ENCODE measurements around a stretch of chr11.

DNA sequence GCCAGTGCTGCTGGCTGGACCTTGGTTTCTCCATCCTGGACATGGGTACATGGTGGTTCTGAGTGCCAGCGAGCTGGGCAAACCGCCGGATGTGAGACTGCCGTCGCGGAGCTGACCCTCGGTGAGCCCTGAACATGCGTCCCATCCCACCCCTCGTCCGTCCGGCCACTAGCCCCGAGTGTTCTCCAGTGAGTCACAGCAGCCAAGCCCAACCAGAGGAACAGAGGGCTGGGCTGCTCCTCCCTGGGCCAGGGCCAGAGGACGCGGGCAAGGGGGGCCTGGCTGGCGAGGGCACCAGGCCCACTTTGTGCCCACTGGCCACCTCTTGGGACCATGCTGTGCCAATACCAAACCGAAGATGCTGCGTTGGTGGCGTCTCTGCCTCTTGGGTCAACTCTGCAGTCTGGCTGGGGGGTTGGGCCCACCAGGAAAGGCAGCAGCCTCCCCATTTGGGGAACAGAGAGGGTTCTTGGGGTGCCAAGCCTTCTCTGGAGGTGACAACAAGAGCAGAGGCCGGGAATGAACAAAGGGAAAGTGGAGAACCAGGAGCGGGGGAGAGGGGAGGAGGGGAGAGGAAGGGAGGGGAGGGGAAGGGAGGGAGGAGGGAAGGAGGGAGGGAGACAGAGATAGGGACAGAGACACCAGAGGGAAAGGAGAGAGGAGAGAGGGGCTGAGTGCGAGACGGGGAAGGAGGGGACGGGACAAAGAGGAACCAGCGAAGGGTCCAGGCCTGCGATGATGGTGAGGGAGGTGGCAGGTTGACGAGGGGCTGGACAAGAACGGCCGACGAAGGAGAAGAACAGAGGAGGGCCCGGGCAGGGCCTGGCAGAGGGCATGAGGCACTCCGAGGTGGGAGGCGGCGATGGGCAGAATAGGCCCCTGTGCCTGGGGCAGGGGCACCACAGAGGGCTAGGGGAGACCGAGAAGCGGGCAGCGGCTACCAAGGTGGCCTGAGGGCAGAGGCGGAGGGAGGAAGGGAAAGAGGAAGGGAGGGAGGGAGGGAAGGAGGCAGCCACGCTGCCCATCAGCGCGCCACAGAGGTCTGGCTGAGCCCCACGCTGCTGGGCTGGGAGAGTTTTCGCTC is 11.0 kb downstream of the LSP1 start:
- PRO-cap = bidirectional peak, plus-strand start at position 270 of the sequence, minus-strand start at position 170 of the sequence
- RAMPAGE, long total RNA, 2 experiments = start-site peak on the plus strand in 1 of 2 experiments, centred at position 661 of the sequence, 19 reads per replicate

DNA sequence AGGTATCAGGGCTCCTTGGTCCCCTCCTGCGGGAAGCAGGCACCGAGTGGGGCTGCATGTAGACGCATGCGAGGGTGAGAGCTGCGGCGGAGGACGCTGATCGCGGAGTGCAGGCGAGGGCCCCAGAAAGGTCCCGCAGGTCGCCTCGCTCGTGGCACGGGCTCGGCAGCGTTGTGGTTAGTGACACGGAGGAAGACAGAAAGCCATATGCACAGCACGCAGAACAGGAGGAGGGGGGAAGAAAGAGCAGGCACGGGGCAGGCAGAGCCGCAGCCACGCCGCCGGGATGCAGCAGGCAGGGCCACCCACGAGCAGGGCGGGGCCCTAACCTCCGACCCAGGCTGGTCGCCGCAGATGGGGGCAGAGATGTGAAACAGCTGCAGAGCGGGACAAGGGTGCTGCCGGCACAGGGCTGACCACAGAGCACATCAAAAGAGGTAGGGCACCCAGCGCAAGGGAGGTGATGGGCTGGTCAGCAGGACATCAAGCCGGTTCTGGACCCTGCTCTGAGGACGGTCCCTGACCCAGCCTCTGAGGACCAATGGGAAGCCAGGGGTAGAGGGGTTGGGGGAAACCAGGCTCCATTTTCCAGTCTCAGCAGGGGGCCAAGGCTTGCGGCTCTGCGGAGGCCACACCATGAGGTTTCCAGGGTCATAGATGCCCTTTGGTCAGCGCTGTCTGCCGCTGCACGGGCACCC is 18.2 kb downstream of the LSP1 start:
- PRO-cap = no peak
- RAMPAGE, long total RNA, 2 experiments = start-site peak on the plus strand in 2 of 2 experiments, centred at positions 375 to 381 of the sequence, 19 to 37 reads per replicate

DNA sequence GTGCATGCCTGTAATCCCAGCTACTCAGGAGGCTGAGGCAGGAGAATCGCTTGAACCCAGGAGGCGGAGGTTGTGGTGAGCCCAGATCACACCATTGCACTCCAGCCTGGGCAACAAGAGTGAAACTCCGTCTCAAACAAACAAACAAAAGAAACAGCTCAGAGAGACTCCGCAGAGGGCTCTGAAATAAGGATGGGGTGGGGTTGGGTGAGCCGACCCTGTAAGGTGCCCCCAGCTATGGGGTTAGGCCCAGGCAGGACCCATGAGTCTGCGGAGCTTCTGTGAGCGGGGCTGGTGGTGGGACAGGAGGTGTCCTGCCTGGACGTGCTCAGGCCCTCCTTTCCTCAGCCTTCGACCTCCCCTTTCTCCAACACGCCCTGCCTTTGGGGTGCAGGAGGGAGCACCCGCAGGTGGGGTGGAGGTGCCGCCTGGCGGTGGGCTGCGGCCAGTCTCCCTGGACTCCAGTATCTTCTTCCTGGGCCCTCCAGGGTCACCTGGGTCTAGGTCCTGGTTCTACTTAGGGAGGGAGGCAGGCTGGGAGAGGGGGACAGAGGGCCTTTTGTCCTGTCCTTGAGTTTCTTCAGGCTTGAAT is 12.4 kb downstream of the PRR33 start:
- PRO-cap = no peak
- RAMPAGE, long total RNA, 2 experiments = no peak in any of the 2 experiments

DNA sequence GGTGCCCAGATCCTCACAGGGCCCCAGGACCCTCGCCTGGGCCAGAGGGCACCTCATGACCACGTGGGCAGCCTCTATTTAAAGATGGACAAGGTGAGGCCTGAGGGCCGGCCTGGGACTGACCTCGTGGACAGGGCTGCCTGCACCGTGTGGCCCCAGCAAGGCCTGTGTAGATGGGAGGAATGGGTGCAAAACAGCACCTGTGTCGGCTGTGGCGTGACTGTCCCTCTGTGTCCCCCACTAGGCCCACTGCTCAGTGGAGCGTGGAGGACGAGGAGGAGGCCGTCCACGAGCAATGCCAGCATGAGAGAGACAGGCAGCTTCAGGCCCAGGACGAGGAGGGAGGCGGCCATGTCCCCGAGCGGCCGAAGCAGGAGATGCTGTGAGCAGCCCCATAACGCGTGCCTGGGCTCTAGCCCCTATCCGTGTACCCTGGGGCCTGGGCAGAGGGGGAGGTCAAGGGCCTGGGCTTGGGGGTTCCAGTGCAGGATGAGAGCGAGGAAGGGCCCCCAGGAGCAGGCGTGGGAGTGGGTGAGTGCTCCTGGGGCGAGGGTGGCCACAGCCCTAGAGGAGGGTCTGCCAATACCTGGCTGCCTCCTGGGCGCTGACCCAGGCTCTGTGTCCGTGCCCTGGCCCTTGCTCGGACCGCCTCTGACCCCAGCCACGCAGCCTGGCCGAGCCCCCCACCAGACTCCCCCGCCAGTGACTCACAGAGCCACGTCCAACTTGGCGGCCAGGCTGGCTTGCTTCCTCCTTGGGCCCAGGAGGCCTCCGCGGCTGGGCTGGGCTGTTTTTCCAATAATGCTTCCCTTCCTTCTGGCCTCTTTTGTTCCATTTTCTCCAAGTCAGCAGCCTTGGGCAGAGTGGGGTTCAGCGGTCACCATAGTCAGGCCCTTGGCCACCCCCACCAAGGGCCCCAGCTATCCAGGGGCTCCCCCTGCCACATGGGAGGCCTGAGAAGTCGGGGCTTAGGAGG is 11.6 kb downstream of the PRR33 start:
- PRO-cap = no peak
- RAMPAGE, long total RNA, 2 experiments = no peak in any of the 2 experiments

DNA sequence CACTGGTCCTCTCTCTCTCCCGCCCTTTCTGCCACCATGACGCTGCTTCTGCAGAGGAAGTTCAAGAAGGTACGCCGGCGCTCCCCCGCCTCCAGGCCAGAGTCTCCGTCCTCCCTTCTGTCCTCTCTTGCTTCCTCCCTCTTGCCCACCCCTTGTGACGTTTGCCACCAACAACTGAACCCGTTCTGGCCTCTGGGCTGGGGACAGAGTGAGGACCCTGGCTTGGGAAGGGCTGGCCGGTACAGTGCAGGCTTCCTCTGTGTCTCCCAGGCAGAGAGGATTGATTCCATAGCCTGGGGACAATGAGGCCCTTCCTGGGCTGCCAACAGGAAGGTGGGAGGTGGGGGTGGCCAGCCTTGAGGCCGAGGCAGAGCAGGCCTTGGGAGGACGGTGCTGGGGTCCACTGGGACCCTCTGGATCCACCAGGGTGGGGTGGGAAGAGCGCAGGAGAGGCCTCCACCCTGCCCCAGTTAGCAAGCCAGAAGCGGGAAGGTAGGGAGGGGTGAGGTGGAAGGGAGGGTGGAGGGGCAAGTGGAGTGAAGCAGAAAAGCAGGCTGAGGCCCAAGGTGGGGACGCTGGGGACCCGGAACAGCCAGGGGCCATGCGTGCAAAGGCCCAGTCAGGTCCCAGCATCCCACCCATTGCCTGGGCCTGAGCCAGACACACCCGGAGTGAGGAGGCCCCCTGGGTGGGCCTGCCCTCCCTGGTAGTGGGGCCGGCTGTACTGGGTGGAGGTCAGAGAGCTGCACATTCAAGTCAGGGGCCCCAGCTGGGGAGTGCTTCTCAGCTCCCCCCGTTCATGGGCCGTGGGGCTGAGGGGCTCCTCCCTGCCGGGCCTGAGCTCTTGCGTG is 7.4 kb downstream of the TNNT3 start:
- PRO-cap = no peak
- RAMPAGE, long total RNA, 2 experiments = no peak in any of the 2 experiments

DNA sequence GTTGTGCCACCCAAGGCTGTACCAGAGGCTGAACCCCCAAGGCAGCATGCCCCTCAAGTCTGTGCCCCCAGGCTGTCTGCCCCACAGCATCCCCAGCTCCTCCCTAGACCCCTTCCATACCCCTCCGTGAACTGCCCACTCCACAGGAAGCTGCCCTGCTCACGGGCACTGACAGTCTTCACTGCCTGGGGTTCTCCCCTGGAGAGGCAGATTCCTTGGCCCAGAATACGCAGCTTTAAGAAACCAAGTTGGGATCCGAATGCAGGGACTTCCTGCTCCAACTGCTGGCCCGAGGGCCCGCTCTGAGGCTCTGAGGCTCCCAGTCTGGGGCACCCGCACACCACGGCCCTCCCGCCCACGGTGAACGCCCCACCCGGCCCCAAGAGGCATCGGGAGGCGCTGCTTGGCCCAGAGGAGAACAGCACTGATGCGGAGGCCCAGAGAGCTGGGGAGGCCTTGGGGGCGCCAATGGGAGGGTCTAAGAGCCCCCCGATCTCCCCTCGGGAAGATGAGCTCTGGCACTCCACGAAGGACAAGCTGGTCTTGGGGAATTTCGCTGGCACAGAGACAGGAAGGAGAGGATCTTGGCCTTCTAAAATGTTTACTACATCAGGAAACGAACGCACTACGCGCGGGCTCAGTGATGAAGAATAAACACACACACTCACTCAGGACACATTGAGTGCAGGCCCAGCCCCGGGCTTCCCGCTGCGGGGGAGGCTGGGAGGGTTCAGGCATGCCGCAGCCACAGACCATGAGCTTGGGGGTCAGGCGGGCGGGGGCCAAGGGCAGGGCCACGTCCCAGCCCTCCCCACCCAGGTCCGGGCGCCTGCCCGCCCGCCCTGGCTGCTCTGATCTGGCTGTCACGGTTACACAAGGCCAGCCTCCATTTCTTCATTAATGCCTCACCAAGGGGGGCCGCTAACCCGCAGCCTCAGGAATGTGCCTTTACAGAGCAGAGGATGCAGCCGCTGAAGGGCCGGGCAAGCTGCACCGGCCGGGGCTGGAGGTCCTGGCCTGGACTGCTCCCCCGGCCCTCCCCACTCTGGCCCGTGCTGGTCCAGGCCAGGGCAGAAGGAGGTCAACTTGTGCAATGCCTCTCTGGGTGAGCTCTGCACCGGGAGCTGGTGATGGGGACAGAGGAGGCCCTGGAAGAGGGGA is 42.0 kb downstream of the IGF2 start:
- PRO-cap = no peak
- RAMPAGE, long total RNA, 2 experiments = no peak in any of the 2 experiments

DNA sequence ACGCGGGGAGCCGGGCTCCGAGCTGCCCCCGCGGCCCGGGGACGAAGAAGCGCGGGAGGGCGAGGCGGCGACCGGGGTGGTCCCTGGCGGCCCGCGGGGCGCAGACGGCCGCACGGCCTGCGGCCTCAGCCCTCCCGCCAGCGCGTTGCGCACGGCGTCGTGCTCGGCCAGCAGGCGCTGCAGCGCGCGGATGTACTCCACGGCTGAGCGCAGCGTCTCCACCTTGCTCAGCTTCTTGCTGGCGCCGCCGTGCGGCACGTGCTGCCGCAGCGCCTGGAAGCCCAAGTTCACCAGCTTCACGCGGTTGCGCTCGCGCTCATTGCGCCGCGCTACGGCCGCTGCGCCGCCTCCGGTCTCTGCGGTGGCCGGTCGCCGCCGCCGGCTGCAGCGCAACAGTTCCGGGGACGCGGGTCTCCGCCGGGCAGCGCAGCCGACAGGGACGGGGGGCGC is 516 bp downstream of the ASCL2 start:
- PRO-cap = no peak
- RAMPAGE, long total RNA, 2 experiments = no peak in any of the 2 experiments

- PRO-cap = no peak
- RAMPAGE, long total RNA, 2 experiments = no peak in any of the 2 experiments
Measured at GRCh38 chr11:2383691-2384343, 6.7 kb downstream of the CD81 start.

- PRO-cap = no peak
- RAMPAGE, long total RNA, 2 experiments = no peak in any of the 2 experiments
Measured at GRCh38 chr11:2393190-2393983, 7.2 kb upstream of the TSSC4 start.

DNA sequence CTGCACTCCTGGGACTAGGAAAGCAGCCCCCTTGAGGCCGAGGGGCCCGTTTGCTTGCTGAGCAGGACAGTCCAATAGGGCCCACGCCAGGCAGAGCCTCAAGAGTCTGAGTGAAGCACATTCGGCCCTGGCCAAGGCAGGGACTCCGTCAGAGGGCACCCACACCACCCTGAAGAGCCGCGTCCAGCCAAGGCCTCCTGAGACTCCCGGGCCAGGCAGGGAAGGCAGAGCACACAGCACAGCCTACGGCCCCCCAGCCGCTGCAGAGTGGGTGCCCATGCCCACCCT is 4.6 kb downstream of the TSSC4 start:
- PRO-cap = no peak
- RAMPAGE, long total RNA, 2 experiments = no peak in any of the 2 experiments

DNA sequence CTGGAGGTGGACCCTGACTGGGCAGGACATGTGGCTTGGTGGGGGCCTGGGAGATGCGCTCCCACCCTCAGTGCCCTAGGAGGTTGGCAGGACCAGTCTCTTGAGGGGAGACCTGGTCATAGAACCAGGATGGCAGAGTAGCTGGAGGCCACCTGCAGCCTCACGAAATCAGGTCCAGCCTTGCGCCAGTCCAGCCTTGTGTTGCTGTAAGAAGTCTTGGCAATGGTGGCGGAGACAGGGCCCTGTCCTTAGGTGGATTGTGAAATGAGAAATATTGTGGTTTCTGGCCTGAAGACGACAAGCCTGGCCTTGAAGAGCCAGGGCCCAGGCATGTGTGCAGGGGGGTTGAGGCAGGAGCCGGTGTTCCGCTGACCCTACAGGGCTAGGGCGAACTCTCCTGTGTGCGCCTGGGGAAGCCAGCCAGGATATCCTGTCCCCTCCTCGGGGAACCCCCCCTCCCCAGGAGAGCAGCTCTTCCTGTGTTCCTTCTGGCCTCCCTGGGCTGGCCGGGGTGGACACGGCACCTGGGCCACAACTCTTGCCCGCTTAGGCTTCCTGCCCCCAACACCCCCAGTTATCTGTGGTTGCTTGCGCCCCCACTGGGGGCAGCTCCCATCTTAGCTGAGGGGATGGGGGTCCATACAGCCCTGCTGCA is 2.8 kb downstream of the KCNQ1 start:
- PRO-cap = no peak
- RAMPAGE, long total RNA, 2 experiments = no peak in any of the 2 experiments

GRCh38 chr11:2465223-2465614 is 20.4 kb downstream of the KCNQ1 start:
- PRO-cap = no peak
- RAMPAGE, long total RNA, 2 experiments = no peak in any of the 2 experiments

DNA sequence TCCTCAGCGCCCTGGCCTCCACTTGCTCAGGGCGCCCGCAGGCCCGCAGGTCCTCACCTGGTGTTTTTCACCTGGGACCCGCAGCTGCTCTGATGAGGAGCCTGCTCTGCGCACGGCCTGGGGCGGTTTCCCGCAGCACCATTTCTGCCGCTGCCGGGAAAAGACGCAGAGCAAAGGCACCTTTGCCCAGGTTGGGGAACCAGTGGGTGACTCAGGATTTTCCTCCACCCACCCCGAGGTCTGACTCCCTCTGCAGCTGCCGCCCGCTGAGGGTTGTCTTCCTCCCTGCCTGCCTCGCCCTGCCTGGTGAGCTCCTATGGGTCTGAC is 89.4 kb downstream of the KCNQ1 start:
- PRO-cap = no peak
- RAMPAGE, long total RNA, 2 experiments = no peak in any of the 2 experiments

- PRO-cap = no peak
- RAMPAGE, long total RNA, 2 experiments = no peak in any of the 2 experiments
Measured at GRCh38 chr11:2729937-2730354, 155.6 kb downstream of the CDKN1C start.

- PRO-cap = no peak
- RAMPAGE, long total RNA, 2 experiments = no peak in any of the 2 experiments
Measured at GRCh38 chr11:2737704-2738364, 147.7 kb downstream of the CDKN1C start.

GRCh38 chr11:2741798-2742201 is 143.8 kb downstream of the CDKN1C start:
- PRO-cap = no peak
- RAMPAGE, long total RNA, 2 experiments = no peak in any of the 2 experiments

DNA sequence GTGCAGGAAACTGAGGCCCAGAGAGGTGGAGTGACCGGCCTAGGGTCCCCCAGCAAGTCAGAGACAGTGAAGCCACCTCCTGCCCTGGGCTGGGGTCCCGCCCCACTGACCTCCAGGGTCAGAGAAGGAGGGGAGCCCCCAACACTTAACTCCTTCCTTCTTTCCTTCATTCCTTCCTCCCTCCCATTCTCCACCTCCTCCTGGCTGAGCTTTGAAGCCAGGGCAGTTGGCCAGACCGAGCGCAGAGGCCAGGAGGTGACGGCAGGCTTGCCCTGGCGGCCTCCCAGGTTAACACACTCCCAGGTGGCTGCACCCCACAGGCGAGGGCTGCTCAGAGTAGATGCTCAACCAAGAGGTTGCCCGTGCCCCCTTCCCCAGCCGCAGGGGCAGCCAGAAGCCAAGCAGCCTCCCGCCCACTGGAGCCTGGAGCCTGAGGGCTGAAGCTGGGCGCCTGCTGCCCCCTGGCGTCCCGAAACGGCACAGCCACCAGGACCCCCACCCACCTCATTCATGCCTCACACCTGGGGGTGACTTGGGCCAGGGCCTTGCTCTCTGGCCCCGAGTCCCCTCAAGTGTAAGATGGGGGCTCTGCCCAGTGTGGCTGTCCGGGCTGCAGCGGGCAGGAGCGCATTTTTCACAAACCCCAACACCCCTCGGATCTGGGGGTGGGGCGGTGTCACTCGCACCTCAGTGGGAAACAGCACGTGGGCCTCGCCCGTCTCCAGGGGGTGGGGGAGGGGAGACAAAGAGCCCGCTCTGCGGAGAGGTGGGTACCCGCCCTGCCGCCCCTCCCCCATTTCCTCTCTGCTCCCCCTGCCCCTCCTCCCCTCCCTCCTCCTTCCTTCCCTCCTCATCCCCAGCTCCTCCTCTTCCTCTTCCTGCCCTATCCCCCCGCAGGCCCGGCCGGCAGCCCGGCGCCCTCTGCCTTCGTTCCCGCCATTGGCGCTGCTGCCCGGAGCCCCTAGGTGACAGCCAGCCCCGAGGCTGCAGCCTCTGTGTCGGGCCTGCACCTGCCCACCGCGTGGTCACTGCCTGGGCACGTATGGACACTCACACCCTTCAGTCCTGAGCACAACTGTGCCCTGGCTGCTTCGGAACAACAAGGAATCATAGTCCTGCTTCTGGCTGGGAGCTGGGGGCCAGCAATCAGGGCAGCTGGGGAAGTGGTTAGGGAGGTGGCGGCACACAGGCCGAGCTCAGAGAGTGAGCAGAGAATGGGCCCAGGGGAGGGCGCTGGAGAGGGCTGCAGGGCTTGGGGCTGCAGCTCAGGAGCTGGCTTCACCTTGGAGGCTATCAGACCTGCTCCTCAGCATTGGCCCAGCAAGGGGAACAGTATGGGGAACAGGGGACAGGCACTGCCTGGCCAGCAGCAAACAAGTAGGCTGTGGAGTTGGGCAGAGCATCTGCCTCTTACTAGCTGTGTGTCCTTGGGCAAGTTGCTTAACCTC is 6.7 kb upstream of the CDKN1C start:
- PRO-cap = no peak
- RAMPAGE, long total RNA, 2 experiments = no peak in any of the 2 experiments

- PRO-cap = bidirectional peak, plus-strand start at chr11:2929761, minus-strand start at chr11:2929714
- RAMPAGE, long total RNA, 2 experiments = no peak in any of the 2 experiments
Measured at GRCh38 chr11:2929461-2930029, 325 bp upstream of the PHLDA2 start.

DNA sequence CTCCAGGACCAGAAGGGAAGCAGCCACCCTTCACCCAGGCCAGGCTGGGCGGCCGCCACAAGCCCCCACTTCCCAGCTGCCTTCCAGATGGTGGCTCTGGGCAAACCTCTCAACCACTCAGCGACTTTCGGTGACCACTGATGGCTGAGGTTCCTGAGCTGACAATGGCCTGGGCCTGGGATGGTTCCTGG is 13.6 kb upstream of the PHLDA2 start:
- PRO-cap = no peak
- RAMPAGE, long total RNA, 2 experiments = no peak in any of the 2 experiments

DNA sequence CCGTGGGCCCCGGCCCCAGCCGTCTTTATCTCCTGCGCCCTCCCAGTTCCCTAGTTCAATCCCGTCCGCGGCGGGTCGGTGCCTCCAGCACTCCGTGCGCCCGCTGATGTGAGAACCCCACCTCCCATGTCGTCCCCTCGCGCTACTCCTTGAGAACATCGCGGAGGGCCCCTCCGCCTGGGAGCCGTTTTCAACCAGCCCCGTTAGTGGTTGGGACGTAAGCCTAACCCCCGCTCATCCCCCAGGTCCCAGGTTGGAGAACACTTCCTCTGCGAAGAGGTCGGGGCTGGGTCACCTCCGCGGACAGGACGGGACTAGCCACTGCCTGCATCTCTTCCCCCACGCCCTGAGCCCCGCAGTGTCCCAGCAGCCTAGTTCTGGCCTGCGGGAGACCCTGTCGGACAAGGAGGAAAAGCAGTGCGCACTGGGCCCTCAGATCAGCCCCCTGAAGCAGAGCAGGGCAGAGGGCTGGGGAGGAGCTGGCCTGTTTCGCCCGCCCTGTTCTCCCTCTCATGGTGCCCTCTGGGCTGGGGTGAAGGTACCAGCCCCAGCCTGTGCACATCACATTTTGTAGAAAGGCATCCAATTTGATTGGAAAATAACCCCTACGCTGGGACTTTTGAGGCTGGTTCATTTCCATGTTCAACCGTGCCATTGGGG is 642 bp upstream of the NAP1L4 start:
- PRO-cap = no peak
- RAMPAGE, long total RNA, 2 experiments = no peak in any of the 2 experiments